NALM6 (cell line): ENCODE measurements around a stretch of chr9.

DNA sequence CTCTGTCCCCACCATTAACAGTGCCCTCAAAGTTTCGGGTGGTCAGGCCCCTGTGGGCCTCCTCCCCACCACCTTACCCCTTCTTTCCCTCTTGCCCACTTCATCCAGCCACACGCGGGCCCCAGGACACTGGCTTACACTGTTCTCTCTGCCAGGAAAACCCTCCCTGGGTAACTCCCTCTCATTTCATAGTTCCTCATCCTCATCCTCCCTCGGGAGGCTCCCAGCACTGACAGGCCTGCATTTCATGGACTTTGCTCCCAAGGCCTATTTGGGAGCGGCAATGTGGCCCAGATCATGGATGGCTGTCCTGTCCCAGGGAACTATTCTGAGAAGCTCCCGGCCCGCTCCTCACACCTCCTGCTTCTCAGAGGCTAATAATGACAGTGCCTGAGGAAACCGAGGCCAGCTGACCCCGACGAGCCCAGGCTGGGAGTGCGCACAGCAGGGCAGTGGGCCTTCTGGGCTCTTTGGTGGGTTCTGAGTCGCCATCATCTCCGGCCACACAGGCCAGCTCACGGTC is 2.3 kb upstream of the DOLPP1 start:
- PRO-cap: no peak

GRCh38 chr9:129100440-129100842 is 10.2 kb downstream of the CRAT start:
- PRO-cap: no peak

DNA sequence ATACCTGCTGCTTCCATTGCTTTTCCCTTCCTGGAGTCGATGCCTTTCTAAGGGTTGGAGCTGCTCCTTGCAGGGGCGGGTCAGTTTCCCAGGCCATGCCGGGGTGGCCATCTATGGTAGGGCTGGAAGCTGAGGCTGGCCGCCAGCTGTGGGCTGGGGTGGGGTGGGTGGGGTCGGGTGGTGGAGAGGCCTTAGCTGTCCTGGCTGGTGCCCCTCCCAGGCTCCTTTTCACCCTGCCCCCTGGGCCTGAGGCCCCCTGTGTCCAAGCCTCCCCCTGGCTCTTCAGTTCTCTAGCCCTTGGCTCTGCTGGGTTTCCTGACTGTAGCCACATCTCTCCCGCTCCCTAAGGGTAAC is 30.3 kb downstream of the IER5L start:
- PRO-cap: no peak

DNA sequence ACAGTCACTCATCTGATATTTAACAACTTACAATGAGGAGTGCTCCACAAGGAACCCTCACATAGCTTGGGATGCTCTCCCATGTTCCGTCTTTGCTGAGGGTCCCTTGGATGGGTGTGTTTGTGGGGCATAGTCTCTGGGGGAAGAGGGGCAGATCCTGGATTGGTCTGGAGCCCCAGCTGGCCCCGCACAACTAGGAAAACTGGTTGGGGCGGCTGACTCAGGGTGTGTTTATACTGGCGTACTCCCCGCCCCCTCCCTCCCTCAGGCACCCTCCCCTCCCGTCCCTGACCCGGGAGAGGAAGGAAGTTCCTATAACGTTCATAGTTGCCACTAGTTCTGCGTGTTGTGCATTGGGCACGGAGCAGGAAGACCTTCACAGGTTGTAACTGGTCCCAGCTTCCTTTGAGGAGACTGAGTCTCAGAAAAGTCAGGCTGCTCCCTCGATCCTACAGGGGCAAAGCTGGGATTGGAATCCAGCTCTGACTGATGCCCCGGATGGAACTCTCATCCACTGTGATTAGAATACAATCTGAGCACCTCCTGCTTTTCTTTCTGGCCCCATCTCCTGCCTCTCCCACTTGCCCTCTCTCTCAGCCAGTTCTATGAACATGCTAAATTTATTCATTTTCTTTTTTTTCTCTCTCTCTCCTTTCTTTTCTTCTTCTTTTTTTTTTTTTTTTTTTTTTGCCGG is 11.0 kb downstream of the IER5L start:
- PRO-cap: bidirectional peak, plus-strand start at position 317 of the sequence, minus-strand start at position 204 of the sequence

GRCh38 chr9:129206879-129207390 is 28.9 kb upstream of the IER5L start:
- PRO-cap: no peak

GRCh38 chr9:129253040-129253758 is 75.1 kb upstream of the IER5L start:
- PRO-cap: no peak

DNA sequence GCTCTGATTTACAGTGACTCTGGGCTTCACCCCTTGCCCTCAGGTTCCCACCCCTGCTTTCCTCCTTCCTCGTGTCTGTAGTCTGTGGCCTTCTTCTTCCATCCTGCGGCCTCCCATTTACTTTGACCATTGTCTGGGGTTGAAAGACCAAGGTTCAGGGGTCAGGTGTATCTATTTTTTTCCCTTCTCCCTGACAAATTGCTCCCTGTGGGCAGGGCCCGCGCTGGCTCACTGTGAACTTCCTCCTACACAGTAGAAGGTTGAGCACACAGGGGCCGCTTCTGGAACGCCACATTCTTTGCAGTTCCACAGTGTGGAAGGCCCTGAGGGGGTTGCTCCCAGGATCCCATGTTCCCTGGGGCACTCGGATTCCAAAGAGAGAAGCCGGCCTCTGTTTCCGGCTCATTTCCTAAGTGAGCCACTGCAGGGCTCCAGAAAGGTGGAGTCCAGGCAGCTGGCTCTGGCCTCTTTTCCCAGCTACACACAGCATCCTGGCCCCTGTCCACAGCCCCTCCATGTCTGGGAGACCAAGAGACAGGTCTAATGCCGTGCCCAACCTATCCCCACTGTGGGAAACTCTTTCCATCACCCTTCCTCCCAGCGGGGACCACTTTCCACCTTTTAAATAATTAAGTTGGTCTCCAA is 140.3 kb upstream of the IER5L start:
- PRO-cap: no peak

- PRO-cap: no peak
These were observed 159.5 kb upstream of the IER5L start for GRCh38 chr9:129337496-129338064.

DNA sequence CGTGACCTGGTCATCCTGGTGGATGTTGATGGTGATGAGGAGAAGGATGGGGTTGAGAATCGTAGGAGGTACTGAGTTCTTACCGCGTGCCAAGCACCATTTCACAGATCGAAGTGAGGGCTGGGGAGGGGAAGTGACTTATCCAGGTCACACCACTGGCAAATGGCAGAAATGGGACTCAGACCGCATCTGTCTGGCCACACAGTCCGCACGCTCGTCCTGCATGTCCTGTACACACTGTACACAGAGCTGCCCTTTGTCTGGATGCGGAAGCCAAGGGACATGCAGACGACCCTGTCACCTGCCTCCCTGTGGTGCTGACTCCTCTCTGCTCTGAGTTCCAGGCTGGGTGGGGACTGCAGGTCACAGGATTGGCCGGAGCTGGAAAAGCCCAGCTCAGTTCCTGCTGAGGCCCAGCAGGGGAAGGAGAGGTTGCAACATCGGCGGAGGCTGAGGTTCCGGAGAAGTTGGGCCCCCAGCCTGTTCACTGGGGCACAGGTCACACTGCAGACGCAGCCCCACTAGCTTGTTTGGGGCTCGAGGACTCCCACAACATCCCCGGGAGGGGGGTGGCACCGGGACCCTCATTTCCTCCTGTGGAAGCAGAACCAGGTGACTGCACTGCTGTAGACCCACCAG is 165.7 kb upstream of the IER5L start:
- PRO-cap: no peak

DNA sequence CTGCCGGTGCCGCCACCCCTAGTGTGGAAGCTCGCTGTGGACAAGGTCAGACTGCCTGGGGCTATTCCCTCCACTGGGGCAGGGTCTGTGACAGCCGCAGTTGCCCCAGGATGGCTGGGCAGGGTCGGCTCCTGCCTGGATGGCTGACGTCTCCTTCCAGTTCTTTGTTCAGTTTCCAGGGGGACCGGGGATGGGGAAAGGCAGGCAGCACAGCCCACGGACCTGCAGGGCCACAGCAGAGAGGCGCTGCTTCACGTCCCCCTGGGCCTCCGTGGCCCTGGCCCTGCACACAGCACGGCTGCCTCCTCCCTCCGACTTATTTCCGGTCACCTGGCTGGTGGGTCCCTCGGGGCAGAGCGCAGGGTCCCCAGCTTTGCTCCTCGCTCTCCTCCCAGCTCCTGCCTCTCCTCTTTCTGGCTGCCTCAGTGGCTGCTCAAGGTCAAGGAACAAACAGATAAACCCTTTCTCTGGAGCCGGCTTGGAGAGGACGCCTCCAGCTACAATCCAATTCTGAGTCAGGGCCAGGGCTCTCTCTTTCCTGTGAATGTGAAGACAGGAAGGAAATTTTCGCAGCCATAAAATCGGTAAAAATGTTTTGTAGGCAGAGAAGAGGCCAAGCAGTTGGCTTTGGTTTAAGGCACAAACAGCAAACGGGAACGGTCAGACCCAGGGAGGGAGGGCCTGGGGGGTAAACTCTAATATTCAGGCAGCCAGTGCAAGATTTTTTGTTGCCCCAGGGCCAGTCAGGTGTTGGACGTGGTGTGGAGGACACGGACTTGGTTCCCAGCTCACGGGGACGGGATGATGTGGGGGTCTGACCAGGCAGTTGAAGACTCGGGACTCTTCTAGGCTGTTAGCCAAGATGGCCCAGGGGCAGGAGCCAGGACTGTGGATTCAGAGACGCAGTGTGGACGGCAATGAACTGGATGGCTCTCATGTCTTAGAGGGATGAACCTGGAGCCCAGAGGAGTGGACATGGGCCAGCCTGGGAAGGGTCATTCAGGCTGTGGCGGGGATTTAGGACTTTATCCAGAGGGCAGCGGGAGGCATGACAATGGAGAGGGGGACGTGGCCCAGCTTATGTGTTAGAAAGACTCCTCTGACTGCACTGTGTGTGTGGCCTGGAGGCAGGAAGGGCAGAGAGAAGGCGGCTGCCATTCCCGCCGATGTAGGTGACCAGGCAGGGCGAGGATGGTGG is 169.4 kb downstream of the C9orf50 start:
- PRO-cap: no peak

DNA sequence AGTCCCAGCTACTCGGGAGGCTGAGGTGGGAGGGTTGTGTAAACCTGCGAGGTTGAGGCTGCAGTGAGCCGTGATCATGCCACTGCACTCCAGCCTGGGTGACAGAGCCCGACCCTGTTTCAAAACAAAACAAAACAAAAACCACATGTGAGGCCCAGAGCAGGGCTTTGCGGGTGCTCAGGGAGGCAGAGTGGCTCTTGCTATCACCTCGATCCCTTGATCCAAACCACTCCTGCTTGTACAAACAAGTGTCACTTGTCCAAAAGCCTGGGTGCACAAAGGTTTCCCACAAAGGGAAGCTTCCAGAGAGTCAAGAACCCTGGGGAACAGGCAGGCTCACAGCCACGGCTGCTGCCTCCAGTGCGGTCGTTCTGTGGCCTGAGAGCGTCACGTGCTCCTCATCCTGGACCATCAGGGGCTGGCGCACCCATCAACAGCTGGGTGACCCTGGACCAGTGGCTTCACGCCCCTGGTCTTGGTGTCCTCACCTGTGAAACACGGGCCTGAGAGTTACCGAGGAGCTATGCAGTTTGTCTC is 162.7 kb downstream of the C9orf50 start:
- PRO-cap: bidirectional peak, plus-strand start at position 165 of the sequence, minus-strand start at position 65 of the sequence; bidirectional peak, plus-strand start at position 435 of the sequence, minus-strand start at position 375 of the sequence

DNA sequence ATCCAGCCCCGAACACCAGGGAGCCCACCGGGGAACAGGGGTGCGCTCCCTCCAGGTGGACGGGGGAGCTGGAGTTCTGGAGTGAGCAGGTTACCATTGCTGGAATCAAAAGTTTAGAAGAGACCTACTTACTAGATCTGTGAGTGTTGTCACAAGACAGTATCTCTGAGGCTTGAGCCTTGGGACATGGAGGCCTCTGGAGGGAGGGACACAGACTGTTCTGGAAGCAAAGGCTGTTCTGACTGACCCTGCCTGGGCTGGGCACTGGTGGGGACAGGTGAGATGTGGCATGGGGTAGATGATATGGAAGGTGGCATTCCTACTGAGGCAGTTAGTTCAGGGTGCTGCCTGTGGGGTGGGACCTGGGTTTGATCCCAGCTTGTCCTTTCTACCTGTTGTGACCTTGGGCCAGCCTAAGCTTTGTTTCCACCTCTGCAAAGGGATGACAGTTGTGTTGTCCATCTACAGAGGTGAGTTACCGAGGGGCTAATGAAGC is 140.2 kb downstream of the C9orf50 start:
- PRO-cap: no peak

- PRO-cap: no peak
These were observed 133.3 kb downstream of the C9orf50 start for GRCh38 chr9:129487649-129487942.

- PRO-cap: no peak
These were observed 131.6 kb downstream of the C9orf50 start for GRCh38 chr9:129489467-129489599.

- PRO-cap: no peak
These were observed 115.8 kb downstream of the C9orf50 start for GRCh38 chr9:129504806-129505832.

GRCh38 chr9:129558607-129559597 is 62.0 kb downstream of the C9orf50 start:
- PRO-cap: no peak

DNA sequence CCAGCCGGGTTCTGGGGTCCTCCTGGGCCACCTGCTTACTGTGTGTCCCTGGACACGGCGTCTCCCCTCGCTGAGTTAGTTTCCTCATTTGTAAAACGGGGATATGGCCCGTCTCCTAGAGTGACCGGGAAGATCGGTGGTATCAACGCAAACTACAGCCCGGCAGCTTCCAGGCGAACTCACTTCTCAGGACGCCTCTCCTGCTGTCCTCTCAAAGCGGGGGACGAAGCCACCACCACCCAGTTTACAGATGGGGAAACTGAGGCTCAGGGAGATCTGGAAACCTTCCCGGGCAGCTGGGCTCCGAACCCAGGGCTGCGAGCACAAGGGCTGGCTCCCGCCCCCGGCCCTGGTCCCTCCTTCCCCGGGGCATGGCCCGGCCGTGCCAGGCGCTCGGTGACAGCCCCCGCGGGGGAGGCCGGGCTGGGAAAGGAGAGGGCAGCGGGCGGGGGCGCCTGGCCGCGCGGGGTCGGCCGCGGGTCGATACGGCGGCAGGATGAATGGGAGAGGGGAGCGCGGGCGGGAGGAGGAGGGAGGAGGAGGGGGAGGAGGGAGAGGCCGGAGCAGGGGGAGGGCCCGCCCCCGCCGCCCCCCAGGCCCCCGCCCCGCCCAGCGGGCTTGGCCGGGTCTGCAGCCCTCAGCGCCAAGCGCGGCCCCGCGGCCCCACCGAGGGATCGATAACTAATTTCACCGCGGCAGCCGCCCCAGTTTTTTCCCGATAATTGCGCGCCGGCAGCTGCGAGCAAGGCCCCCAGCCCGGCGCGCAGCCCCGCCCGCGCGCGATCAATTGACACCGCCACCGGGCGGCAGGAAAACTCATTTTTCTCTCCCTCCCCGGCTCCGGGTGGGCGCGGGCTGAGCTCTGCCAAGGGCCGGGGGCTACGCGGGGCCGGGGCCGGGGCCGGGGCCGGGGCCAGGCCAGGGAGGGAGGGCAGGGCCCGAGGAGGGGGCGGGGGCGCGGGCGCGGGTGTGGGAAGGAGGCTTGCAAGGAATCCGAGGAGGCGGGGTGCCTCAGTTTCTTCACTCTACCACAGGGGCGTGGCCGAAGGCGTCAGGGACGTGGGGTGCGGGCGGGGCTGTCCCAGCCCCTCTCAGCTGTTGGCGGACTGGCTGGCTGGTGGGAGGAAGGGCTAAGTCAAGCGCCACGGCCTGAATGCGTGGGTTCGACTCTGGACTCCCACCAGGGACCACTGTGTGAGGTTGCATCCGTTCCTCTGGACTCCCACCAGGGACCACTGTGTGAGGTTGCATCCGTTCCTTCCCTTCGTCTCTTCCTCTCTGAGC is 52.1 kb downstream of the C9orf50 start:
- PRO-cap: no peak

DNA sequence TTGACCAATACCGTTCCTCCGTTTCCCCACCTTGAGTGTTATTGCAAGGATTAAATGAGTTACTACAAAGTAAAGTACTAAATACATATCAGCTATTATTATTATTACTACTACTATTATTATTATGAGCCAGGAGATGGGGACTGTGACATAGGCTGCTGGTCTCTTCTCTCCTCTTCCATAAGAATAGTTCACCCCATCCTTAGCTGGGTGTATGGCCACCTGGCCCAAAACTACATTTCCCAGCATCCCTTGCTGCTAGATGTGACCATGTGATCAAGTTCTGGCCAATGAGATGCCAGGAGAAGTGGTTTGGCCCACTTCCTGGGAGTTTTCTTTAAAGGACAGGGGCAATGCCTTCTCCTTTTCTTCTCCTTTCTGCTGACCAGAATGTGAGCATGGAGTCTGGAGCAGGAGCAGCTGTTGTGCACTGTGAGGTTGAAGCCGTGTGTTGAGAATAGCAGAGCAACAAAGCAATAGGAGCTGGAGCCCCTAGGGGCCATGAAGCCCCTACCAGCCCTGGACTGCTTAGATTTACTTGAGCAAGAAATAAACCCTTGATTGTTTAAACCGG is 36.8 kb downstream of the C9orf50 start:
- PRO-cap: unidirectional peak, plus-strand start at position 320 of the sequence

DNA sequence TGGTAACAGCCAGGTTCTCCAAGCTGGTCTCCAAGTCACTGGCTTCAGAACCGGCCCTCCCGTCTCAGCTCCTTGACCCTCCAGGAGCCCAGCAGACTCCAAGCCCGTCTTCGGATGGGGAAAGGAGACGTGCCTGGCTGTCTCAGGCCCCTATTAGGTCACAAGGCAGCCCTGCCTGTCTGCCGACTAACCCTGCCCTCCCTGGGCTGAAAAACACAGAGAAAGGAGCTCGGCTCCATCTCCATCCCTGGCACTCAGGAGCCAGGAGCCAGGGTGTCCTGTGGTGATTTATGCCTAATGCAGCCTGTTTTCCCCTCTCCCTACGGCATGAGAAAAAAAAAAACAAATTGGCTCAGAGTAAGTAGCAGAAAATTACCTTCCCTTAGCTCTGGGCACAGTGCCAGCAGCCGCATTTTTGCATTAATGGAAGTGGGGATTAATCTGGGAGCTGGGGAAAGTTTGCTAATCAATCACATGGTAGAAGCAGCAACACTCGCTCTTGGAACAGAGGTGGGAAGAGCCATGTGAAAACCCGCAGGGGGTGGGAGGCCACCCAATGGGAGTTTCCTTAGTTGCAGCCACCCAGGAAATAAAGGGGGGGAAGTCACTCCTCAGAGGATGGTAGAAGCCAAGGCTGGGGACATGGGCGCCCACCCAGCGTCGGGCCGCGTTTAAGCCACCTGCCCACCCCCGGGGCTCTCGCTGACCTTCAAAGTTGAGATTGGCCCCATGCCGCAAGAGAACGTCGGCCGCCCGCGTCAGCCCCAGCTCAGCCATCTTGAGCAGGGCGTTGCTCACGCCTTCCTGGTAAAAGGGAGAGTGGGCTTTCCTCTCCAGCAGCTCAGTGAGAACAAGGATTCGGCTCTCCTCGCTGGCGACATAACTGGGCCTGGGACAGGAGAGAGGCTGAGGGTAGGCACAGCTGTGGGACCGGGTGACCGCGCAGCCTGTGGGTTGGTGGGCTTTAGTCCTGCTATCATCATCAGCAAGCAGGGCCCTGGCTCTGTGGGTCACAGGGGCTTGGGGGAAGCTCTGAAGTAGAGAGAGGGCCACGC is 1.8 kb downstream of the ASB6 start:
- PRO-cap: no peak

GRCh38 chr9:129839724-129840490 is 4.6 kb downstream of the USP20 start:
- PRO-cap: unidirectional peak, plus-strand start at chr9:129840136